AG09319 (cell line): ENCODE results near the gene DPYSL4.

- RRBS: no CpG with 5 or more reads among the region's 11 CpGs
These were observed 563.6 kb downstream of the TCERG1L start for GRCh38 chr10:130748070-130748269.

DNA sequence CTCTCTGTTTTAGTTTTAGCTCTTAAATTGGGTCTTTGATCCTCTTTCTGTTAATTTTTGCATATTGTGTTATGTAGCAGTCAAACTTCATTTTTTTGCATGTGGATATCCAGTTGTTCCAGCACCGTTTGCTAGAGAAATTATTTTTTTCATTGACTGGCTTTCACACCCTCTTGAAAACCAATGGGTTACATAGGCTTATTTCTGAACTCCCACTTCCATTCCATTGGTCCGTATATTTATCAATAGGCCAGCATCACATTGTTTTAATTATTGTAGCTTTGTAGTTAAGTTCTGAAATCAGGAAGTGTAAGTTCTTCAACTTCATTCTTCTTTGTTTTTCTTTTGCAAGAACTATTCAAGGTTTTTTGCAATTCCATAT lies 274.2 kb upstream of the PPP2R2D start:
- RRBS: no CpG with 5 or more reads among the region's 2 CpGs

- RRBS: no CpG with 5 or more reads among the region's 24 CpGs
These were observed 9.4 kb upstream of the PPP2R2D start for GRCh38 chr10:131891218-131891902.

GRCh38 chr10:131960655-131961605 lies 20.8 kb downstream of the BNIP3 start:
- RRBS: 92% methylated on average over 3 of the region's 33 CpGs

DNA sequence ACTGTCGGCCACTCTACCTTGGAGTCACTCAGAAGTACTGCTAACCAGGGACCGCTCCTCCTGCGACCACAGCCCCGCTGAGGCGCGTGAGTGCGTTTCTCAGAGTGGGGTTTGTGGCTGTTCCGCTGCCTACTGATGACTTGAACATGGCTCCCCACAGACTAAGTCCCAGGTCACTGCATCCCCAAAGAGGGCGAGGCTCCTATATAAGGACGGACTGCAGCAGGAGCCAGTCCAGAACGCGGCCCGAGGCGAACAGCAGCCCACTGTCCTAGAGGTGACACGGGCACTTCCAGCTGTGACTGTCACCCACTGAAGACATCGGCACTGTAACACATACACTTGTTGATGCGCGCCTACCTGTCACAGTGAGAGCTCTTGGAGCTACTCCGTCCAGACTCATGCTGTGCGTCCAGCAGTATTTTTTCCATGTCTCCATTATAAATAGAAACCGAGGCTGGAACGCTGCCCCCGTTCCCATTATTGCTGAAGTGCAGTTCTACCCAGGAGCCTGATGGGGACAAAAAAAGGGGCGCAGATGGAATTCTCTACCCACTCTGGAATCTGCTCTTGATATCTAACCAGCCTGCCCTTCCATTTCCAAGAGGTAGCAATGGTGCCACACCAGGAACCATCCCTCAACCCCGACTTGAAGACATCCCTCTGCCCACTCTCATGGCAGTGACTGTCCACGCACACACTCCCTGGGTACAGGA lies 8.1 kb downstream of the BNIP3 start:
- RRBS: no CpG with 5 or more reads among the region's 26 CpGs

DNA sequence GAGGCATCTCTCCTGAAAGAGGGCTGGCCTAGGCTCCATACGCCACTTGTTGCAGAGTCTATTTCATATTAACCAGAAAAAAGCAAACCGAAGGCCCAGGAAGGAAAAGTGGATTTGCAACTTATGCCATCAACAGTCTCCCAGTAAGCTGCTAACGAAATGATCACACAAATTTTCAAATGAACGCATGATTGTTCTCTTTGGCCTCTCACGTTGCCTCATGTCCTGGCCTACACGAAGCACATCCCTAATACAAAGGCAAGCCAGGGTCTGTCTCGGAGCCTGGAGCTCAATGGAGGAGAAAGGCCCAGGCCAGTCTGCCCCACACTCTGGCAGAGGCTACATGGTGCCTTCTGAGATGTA lies 6.1 kb downstream of the BNIP3 start:
- RRBS: no CpG with 5 or more reads among the region's 7 CpGs

DNA sequence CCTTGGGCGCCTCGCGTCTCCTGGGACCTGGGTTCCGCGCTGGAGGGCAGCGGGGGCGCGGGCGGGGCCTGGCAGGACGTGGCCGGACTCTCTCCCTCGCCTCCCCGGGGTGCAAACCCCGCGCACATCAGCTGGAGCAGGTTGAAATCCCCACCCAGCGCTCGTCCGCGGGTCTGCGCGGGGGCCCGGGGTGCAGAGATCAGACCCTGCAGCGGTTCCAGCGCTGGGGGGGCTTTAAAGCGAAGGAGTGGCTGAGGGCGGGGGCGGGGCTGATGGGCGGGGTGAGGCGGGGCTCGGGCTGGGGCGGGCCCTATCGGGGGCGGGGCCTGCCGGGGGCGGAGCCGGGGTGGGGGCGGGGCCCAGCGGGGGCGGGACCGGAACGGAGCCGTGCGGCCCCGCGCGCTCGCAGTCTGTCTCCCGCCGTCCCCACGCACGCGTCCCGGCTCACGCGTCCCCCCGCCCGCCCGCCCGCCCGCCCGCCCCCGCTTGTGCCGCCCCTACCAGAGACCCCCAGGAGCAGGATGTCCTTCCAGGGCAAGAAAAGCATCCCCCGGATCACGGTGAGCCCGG lies at the start of gene DPYSL4:
TSS of gene DPYSL4 (plus strand) at position 406 of the 570 bp plus-strand sequence.
- RRBS: 2% methylated on average over 33 of the region's 66 CpGs

DNA sequence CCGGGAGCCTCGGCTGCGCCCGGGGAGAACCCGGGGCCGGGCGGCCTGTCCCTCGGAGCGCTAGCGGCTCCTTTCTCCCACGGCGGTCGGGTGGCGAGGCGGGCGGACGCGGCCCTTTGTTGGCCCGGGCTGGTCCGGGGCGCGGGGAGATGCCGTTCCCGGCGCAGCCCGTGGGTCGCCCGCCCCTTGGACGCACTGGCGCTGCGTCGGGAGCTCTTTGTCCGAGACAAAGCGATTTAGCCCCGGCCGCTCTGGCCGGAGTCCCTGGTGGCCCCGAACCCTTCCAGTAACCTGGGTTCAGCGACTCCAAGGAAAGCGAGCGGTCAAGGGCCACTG lies 624 bp downstream of the DPYSL4 start:
- RRBS: 4% methylated on average over 19 of the region's 41 CpGs

DNA sequence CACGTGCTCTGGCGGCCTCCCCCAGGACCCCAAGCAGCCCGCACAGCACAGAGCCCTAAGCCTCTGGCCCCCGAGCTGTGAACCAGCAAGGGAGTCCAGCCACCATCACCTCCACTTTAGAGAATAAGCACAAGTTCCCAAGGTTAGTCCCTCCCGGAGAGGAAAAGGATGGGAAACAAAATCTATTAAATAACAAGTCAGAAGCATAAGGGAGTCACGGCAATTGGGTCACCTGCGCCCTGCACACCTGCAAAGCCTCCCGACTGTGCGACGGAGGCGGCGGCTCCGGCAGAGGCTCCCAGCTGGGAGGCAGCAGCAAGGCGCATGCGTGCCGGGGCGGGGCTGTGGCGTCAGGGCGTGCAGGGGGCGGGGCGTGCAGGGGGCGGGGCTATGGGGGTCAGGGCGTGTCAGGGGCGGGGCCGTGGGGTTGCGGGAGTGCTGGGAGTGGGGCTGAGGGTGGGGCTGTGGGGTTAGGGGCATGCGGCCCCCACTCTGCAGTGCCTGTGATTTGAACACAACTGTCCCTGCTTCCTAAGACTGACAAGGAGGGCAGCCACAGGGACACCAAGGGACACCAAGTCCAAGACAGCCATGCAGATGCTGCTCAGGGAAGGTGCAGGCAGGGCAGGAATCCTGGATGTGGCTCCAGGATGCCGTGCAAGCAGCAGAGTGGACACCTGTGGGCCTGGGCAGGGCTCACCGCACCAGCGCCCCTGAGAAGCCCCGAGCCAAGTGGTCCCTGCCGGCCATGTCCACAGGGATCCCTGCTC lies 58.8 kb downstream of the STK32C start:
- RRBS: 30% methylated on average over 4 of the region's 32 CpGs

GRCh38 chr10:132334954-132336122 lies 3.3 kb downstream of the LRRC27 start:
- RRBS: no CpG with 5 or more reads among the region's 16 CpGs

DNA sequence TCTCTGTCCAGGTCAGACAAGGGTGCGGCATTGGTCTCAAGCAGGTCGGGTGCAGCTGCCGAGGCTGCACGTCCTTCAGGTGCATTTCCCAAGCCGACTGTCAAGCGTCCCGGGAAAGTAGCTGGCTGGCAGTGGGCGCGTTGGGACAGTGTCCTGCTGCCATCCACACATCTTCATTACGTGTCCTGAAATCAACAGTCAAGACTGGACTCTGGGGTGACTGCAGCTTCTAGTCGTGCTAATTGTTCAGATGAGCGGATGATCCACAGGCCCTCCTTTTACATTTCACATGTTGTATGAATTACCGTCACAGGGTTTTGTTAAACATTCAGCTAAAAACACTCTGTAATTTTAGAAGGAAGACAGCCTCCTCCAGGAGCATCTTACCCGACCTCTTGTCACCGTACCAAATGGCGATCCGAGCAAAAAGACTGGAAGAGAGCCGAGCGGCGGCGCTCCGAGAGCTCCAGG lies 19.3 kb downstream of the LRRC27 start:
- RRBS: no CpG with 5 or more reads among the region's 22 CpGs

DNA sequence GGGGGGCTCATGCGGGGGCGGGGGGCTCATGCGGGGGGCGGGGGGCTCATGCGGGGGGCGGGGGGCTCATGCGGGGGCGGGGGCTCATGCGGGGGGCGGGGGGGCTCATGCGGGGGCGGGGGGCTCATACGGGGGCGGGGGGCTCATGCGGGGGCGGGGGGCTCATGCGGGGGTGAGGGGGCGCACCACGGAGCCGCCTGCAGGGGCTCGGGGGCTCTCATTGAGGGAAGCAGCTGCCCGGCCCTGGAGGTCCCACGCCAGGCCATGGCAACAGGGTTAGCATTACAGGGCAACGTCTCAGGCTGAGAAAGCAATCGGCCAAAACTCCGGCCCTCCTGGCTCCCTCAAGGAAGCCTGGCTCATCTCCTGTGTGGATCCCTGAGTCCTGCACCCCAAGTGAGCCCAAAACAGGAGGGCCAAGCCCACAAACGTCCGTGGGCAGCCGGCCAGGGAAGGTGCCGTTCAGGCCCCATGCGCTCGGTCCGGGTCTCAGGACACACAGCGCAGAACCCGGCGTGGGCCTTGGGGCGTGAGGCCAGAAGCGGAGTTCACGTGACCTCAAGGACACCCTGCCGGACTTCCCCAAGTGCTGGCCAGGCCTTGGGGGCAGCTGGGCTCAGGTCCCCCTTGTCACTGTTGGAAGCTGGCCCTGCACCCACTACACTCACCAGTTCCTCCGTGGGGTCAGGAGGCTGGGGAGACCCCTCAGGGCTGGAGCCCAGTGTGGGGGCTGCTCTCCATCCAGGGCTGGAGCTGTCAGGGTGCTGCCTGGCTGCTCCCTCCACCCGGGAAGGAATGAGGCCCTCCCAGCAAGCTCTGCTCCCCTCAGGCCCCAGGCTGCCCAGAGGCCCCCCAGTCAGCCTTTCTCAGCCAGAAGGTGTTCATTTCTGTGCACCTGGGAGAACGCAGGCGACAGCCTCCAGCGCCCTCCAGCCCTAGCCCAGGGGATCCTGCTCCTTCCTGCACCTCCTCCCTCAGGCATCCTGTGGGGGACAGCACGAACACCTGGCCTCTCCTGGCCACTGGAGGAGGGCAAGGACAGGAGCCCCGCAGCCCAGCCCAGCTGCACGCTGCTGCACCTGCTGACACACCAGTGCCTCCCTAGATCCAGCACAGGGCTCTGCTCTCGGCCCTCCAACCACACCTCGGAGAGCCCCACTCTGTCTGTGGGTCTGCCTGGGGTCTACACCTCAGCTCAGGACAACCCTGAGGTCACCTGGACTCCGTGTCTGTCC lies 7.9 kb upstream of the PWWP2B start:
- RRBS: 51% methylated on average over 16 of the region's 51 CpGs

DNA sequence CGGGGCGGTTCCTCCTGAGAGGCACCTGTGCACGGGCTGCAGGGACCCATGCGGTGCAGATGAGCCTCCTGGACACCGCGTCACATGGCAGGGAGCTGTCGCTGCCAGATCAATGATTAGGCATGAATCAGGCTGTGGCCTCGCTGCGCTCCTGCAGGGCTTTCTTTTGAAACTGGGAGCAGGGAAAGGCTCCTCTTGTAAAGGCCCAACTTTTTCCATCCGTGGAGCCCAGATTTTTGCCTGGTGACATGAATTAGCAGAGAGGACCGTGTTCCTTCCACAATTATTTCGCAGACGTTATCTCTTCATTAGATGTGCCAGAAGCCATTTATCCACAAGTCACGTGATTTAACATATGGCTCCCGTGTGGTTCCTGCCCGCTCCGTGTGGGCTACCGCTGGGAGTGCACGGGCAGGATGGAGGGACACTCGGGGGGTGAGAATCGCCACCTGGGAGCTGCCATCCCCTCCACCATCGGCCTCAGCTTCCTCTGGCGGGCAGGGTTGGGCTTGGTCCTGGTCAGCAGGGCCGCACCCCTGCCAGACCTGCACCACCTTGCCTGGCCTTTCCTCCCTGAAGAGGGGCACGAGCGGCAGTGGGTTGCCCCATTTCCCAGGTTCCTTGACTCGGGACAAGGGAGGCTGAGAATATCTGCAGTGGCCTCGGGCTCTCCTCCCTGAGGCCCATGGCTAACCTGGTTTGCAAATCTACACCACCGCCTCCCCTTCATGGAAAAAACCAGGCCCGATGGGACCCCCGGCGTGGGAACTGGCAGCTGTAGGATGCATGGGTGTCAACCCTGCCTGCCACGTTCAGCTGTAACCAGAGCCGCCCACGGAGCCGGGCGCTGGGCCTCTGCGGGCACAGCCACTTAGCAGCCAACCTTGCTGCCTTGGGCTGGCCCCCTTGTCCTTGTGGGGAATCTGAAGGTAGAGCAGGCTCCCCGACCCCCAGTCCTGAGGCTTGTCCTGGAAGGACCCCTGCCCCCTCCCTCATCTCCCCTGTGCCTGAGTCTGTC lies 1.3 kb downstream of the PWWP2B start:
- RRBS: 87% methylated on average over 6 of the region's 39 CpGs

- RRBS: no CpG with 5 or more reads among the region's 13 CpGs
These were observed 13.3 kb downstream of the PWWP2B start for GRCh38 chr10:132410322-132410685.

DNA sequence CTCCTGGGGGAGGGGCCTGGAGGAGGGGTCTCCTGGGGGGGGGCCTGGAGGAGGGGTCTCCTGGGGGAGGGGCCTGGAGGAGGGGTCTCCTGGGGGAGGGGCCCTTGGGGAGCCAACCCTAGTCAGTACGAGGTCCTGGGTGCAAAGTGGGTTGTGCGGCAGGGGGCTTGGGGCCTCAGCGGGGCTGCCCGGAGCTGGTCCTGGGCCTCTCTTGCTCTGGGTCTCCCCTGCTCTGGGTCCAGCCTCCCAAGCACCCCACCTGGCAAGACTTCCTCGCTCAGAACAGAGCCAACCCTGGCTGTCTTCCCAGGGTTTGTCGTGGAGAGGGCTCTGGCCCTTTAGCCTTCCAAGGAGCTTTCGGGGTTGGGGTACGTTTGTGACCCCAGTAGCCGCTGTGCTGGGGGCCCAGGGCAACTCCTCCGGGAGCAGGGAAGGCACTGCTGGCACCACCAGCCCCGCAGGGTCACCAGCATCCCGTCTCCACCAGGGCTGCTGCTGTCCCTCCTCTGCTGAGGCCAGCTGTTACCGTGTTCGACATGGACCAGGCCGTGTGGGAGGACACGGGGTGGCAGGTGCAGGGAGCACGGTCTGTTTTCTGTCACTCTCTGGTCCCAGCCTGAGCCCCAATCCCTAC lies 22.7 kb downstream of the PWWP2B start:
- RRBS: no CpG with 5 or more reads among the region's 17 CpGs

DNA sequence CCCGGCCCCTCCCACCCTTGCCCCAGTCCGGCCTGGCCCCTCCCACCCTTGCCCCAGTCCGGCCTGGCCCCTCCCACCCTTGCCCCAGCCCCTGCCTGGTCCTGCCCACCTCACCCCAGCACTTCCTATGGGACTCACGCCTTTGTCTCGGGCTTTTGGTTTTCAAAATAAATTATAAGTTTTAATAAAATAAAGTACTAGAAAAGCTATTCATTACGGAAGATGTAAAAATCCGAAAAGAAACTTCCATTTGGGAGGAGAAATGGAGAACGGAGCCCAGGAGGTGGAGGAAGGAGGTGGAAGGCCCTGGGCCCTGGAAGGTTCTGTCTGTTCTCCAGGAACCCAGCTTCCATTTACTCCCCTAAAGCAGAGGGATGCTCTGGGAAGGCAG lies 52.2 kb downstream of the PWWP2B start:
- RRBS: 8% methylated on average over 1 of the region's 8 CpGs

- RRBS: no CpG with 5 or more reads among the region's 24 CpGs
These were observed 62.6 kb downstream of the PWWP2B start for GRCh38 chr10:132459440-132460217.

DNA sequence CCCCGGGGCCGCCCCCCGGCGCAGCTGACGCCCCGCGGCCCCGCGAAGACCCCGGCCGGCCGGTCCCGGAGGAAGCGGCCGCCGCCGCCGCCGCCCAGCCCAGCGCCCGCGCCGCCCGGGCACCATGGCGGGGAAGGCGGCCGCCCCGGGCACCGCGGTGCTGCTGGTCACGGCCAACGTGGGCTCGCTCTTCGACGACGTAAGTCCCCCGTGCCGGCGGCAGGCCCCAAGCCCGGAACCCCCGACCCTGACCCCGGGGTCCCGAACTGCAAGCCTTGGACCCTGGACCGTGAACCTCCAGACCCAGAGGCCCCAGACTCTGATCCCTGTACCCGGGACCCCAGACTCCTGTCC lies 363 bp downstream of the INPP5A start:
- RRBS: 1% methylated on average over 35 of the region's 45 CpGs

DNA sequence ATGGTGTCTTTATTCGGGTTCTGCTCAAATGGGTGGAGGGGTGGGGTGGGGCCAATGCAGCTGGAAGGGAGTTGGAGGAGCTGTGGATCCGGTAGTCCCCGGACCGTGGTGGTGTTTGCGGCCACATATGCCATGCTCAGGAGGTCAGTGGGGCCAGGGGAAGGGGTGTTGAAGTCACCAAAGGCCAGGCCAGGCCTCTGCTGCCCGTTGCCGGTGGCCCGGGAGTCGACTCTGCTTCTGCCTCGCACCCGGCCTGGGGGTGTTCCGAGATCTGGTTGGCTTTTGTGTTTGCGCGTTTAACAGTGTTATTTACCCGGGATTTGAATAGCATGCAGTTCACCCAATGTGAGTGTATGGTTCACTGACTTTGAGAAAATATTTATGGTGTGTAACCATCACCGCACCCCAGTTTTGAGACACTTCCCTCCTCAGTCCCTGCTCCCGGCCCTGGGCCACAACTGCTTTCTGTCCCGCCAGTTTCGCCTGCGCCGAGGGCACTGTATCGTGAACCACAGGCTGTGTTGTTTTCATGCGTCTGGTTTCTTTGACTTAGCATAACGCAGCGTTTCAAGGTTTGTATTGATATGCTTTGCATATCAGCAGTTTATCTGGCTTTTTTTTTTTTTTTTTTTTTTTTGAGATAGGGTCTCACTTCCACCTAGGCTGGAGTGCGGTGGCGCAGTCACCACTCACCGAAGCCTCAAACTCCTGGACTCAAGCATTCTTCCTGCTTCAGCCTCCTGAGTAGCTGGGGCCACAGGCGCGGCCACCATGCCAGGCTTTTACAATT lies 10.8 kb downstream of the INPP5A start:
- RRBS: 94% methylated on average over 5 of the region's 30 CpGs

GRCh38 chr10:132571555-132572333 lies 34.2 kb downstream of the INPP5A start:
- RRBS: 17% methylated on average over 2 of the region's 19 CpGs